ENCODE data around the genes ETHE1 and ZNF235.

GRCh38 chr19:43414486-43414770 lies 262 bp upstream of the TEX101 start:
- PRO-cap, 2 experiments, result no peak in any of the 2 experiments

DNA sequence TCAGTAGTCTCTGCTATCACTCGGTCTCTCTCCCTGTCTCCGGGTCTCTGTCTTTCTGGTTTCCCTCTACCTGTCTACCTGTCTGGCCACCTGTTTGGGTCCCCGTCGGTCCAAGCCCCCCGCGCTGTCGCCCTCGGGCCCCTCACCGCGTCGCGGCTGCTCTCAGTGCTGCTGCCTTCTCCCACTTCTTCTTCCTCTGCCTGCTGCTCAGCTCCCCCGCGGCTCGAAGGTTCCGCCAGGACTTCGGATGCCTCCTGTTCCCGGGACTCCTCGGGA lies 848 bp downstream of the PHLDB3 start:
- PRO-cap, 2 experiments, result peak in 1 of 2 experiments; most common minus-strand start position 198 of the sequence (in 1)

- PRO-cap, 2 experiments, result peak in 2 of 2 experiments; most common minus-strand start chr19:43504122 (in 2)
These were observed 610 bp downstream of the PHLDB3 start for GRCh38 chr19:43504036-43504236.

GRCh38 chr19:43526865-43527703 lies at the start of gene ETHE1:
ETHE1 (minus strand) TSS chr19:43527201.
- PRO-cap, 2 experiments, result peak in 2 of 2 experiments; most common plus-strand start chr19:43527307 (in 2); most common minus-strand start chr19:43527195 (in 2)

DNA sequence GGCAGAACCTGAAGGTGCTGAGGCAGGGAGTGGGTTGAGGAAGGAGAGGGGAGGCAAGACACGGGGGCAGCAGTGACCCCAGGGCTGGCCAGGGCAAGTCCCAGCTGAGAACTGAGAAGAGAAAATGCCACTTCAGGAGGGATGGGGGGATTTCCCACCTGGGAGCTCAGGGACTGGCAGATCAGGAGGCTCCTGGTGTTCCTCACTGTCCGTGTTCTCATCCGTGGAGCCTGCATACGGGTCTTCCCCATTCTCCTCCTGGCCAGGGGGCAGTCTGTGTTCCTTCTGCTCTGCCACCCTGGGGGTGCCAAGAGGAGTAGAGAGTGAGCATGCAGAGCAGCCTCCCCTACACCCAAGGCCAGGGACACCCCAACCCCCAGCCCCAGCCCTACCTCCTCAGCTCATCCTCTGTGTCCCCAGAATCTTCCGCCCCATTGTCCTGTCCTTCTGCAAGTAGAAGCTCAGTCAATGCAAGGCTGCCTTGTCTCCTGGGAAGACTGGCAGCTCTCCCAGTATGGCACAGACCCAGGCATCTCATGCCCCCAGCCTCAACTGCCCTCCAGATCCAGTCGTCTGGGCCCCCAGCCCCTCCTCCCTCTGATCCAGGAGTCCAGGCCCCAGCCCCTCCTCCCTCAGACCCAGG lies 12.8 kb downstream of the ZNF575 start:
- PRO-cap, 2 experiments, result no peak in any of the 2 experiments

- PRO-cap, 2 experiments, result no peak in any of the 2 experiments
These were observed 981 bp downstream of the PINLYP start for GRCh38 chr19:43576522-43577041.

GRCh38 chr19:43592549-43593288 lies 3.2 kb downstream of the IRGQ start:
- PRO-cap, 2 experiments, result no peak in any of the 2 experiments

DNA sequence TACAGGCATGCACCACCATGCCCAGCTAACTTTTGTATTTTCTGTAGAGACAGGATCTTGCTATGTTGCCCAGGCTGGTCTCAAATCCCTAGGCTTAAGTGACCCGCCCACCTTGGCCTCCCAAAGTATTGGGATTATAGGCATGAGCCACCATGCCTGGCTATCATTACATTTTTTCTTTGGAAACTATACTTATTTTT lies 10.7 kb upstream of the CADM4 start:
- PRO-cap, 2 experiments, result no peak in any of the 2 experiments

DNA sequence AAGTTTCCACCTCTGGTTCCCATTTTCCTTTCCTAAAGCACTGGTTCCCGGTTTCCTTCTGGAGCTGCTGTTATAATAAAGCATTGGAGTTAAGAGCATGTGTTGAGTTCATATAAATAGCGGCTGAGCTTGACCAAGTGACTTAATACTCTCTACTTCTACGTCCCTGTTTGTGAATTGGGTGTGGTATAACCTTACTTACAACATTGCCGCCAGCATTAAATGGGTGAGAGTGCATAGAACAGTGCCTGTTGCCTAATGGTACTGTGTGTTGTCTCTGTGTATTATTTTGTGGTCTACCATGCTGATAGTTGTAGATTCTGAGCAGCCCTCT lies 1.4 kb upstream of the SMG9 start:
- PRO-cap, 2 experiments, result no peak in any of the 2 experiments

GRCh38 chr19:44085969-44087046 lies 7.9 kb upstream of the ZNF224 start:
- PRO-cap, 2 experiments, result no peak in any of the 2 experiments

DNA sequence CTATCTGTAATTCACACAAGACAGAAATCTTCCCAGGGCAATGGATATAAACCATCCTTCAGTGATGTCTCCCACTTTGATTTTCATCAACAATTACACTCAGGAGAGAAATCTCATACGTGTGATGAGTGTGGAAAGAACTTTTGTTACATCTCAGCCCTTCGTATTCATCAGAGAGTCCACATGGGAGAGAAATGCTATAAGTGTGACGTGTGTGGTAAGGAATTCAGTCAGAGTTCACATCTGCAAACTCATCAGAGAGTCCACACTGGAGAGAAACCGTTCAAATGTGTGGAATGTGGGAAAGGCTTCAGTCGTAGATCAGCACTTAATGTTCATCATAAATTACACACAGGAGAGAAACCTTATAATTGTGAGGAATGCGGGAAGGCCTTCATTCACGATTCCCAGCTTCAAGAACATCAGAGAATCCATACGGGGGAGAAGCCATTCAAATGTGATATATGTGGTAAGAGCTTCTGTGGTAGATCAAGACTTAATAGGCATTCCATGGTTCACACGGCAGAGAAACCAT lies 6.6 kb upstream of the ZNF225 start:
- PRO-cap, 2 experiments, result no peak in any of the 2 experiments

- PRO-cap, 2 experiments, result no peak in any of the 2 experiments
These were observed 630 bp downstream of the ZNF233 start for GRCh38 chr19:44260167-44260864.

- PRO-cap, 2 experiments, result peak in 2 of 2 experiments; most common minus-strand start chr19:44305025 (in 2)
These were observed at the start of gene ZNF235 for GRCh38 chr19:44304638-44305352. ZNF235 (minus strand) TSS chr19:44305025.

DNA sequence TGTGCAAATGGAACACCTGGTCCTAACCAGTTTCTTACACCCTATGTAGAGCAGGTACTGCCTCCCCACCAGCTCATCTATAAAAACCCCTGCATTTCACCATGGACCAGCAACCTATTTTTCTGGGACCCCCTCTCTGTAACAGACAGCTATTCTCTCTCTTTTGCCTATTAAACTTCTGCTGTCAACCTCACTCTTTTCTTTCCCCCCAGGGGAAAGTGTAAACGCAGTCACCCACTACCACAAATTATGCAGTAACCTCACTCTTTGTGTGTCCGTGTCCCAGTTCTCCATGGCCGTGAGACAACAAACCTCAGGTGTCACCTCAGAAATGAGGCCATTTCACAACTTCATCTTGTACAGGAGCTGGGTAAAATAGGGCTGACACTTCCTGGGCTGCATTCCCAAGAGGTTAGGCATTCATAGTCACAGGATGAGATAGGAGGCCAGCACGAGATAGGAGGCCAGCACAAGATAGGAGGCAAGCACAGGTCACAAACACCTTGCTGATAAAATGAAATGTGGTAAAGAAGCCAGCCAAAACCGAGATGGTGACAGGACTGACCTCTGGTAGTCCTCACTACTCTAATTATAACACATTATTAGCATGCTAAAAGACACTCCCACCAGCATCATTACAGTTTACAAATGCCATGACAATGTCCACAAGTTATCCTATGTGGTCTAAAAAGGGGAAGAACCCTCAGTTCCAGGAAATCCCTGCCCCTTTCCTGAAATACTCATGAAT lies 21.1 kb upstream of the IGSF23 start:
- PRO-cap, 2 experiments, result peak in 1 of 2 experiments; most common plus-strand start position 540 of the sequence (in 1)

DNA sequence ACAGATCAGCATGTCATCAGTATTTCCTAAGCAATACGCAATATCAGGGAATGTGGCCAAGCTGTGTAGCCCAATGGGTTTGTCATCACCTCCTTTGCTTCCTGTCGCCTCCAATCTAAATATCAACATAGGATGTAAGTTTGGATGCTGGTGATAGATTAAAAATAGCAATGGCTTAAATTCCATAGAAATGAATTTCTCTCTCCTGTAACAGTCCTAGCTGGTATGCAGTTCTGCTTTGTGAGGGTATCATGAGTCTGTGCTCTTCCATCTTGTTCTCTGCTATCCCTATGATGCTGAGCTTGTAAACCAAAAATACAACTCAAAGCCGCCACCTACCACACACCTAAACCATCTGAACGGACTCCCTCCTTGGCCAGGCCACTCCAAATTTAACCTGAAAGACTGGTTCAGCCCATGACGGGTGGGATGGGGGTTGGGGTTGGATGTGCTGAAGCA lies 10.0 kb upstream of the IGSF23 start:
- PRO-cap, 2 experiments, result no peak in any of the 2 experiments

DNA sequence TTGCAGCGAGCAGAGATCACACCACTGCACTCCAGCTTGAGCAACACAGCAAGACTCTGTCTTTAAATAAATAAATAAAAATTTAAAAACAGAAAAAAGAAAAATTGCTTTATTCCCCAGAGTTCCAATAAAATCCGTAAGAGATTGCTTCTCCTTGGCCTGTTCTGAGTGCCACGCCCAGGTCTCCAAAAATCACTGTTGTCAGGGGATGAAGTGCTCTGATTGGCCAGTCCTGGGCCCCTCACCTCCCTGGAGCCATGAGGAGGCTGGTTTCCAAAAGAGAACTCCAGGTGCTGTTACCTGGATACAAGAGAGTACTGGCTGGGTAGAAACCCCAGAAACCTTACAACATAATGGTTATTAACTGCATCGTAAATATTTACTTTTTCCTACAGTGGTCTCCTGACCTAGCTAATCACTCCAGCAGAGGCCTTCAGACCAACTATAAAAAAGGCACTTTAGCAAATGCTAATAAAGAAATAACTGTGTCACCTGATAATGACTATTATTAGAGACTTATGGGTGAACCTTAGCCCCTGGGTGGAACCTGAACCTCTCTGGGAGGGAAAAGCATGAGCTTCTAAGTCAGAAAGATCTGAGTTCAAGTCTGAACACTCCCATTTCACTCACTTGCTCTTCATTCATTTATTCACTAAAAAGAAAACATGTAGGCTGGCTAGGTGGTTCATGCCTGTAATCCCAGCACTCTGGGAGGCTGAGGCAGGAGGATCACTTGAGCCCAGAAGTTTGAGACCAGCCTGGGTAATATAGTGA lies 1.5 kb upstream of the IGSF23 start:
- PRO-cap, 2 experiments, result peak in 2 of 2 experiments; most common plus-strand start position 588 of the sequence (in 2); most common minus-strand start position 166 of the sequence (in 1)

DNA sequence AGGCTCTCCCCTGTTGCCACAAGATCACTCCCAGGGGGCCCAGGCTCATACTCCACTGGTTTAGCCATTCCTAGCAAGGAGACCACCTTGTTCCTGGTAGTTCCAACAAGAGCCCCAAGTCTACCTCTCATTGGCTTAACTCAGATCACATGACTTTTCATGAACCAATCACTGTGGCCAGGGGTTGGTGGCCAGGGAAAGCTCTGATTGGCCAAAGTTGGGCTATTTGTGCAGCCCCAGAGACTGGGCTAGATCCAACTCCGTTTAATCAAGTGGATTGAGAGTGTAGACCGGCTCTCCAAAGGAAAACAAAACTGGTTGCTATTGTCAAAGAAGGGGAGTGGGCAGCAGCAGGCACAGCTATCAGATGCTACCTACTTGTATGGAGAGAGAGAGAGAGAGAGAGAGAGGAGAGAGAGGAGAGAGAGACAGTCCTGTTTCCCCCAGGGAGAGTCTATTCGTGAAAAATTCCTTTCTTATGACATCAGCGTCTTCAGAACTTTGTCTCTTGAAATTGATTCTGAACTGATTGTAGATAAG lies 5.8 kb downstream of the CEACAM19 start:
- PRO-cap, 2 experiments, result no peak in any of the 2 experiments

DNA sequence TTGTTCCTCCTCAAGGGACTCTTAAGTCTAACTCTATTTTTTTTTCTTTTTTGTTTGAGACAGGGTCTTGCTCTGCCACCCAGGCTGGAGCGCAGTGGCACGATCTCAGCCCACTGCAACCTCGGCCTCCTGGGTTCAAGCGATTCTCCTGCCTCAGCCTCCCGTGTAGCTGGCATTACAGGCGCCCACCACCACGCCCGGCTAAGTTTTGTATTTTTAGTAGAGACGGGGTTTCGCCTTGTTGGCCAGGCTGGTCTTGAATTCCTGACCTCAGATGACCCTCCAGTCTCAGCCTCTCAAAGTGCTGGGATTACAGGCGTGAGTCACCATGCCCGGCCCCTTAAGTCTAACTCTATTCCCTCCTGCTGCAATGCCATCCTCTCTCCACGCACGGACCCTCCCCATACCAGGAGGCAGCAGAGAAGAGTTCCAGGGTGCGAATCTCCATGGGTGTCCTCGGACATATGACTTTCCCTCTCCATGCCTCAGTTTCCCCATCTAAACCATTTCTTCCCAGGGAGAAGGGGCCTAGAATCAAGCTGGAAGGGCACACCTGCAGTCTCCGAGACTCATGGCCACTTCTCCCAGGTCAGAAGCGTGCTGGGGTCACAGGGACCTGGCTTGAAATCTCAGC lies 6.1 kb upstream of the BCL3 start:
- PRO-cap, 2 experiments, result no peak in any of the 2 experiments

GRCh38 chr19:44806899-44807550 lies 1.9 kb upstream of the BCAM start:
- PRO-cap, 2 experiments, result peak in 2 of 2 experiments; most common plus-strand start chr19:44807402 (in 1); most common minus-strand start chr19:44807191 (in 1)

- PRO-cap, 2 experiments, result no peak in any of the 2 experiments
These were observed 9.8 kb downstream of the BCAM start for GRCh38 chr19:44818579-44819292.